Left colon (tissue), 1 donor: ENCODE measurements around the gene BLID.

DNA sequence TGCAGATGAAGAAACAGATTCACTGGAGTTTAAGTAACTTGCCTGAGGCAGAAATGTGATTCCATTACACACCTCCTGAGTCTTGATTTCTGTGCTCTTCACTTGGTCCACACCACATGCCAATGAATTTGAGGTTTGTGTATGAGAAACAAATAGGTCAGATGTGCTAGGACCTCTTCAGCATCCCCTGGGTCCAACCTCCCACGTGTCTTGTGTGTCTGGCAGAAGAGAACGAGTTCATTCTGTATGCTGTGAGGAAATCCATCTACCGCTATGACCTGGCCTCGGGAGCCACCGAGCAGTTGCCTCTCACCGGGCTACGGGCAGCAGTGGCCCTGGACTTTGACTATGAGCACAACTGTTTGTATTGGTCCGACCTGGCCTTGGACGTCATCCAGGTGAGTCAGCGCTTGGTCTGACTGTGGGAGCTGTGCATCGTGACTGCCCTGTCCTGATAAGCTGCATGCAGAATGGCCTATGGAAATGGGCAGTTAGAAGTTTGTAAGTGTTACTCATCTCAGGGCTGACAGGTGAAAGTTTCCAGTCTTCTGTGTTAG lies 101.7 kb downstream of the SORL1 start:
- PRO-cap, result unidirectional peak, minus-strand start at position 275 of the sequence

DNA sequence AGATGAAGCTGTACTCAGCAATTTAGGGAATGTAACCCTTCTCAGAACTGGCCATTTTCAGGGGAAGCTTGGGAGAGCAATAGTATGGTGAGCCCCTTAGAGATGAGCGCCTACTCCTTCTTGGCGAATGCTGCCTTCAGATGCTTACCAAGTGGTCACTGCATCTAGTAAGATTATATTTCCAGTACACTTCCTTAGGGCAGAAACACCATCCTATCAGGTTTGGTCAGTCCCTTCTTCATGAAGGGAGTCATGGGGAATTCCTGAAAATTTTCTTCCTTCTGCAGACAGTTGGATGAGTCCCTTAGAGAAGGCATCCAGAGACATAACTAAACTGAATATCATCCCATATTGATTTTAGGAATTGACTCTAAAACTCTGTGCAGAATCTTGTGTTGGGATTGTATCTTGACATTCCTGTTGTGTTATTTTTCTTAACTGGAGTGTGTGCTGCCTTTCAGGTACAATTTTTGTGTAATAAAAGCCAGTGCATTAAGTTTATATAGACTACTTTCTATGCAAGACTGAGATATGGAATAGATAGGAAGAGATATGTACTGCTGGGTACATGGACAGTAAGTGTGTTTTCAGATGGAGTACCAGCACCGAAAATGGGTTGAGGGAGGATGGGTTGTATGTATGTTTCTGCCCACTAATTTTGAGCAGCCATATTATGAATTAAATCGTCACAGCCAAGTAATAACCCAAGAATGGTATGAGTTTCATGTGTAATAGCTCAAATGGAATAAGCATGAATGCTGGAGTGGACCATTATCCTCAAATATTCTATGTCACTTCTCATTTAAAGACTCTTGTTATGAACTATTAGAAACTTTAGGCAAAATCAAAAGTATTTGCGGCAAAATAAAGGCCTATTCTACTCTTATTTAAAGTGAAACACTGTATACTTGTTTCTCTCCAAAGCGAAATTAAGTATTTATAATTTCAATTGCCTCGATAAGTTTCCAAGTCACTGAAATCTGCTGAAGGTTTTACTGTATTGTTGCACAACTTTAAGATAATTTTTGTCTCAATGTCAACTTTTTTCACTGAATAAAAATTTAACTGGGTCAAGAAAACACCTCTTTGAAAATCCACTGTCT lies 180.8 kb downstream of the SORL1 start:
- PRO-cap, result no peak

DNA sequence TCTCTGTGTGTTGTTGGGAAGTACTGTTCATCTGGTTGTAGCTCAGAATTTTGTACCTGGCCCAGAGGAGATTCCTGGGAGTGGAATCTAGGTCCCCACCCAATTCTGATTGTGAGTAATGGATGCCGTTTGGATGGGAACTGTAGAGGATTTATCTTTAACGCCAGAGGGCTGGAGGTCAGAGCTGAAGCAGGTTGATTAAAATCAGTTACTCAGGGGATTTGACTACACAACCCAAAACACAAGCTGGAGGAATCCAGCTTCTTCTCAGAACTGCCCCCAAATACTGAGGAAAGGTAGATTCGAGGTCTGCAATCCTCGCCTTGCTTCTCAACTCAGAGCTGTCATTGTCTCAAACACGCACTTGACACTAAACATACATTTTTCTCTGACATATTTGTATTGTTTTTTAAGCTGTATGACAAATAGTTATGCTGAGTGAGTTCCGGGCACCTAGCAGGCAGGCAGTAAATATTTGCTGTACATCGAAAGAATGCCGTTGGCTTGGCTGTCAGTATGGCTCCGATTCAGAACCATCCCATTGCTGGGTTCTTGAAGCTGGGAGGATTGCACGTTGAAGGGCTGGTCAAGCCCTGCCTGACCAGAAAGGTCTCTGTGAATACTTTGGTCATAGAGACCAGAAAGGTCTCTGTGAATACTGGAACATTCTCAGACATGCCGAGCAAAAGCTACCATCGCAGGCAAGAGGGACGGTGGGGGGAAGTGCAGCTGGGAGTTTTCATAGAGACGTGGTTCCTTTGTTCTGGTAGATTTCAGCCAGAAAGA lies 202.6 kb downstream of the SORL1 start:
- PRO-cap, result no peak

DNA sequence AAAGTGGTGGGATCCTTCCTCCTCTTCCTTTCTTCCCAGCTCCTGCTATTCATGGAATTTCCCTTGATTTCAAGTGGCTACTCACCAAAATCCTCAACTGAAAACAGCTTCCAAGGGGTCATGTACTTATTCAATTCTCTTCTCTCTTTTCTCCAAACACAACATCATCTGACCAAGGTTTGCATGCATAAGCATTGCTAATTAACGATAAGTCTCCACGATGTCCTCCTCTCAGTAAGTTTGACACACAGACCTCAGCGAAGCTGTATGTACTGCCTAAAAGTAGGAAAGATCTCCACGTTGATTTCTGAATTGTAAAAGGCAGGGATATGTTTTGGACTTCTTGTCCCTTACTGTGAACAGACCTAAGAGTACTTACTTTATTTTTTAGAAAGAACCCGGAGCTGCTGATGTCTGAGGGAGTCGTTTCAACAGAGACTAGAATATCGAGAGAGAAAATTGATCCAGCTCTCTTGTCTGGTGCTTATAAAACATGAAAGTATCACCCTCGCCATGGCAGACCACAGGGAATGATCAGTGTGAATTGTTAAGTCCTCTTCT lies at the start of gene BLID:
TSS of gene BLID (minus strand) at position 168 of the 561 bp plus-strand sequence.
- PRO-cap, result no peak

GRCh38 chr11:122146481-122146742 lies 30.4 kb upstream of the BLID start:
- PRO-cap, result no peak

GRCh38 chr11:122152072-122152432 lies 36.0 kb upstream of the BLID start:
- PRO-cap, result no peak

DNA sequence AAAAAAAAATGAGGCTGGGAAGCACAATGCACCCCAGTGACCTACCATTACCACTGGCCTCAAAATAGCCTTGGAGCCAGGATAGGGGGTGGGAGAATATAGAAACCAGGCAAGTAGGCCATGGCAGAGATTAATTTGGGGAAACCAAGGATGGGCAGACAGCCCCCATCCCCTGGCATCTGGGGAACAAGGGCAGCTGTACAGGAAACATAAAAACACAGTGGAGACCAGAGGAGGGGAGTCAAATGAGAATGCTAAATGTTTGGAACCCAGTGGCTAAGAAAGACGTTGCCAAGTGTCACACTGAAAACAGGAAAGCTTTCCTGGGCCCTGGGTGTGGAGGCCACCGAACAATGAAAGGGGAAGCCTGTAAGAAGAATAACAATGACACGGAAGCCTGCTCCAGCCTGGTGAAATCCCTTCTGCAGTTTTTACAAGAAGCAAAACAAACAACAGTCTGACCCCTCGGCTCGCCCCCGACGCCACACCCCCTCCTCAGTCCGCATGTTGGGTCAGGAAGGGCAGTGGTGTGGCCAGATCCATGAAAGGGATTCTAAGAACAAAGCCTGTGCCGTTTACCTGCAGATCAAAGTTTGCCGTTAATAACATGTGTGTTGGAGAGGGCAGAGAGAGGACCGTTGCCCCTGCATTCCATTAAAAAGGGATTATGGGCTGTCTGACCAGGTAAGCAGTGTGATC lies 113.5 kb upstream of the BLID start:
- PRO-cap, result no peak

DNA sequence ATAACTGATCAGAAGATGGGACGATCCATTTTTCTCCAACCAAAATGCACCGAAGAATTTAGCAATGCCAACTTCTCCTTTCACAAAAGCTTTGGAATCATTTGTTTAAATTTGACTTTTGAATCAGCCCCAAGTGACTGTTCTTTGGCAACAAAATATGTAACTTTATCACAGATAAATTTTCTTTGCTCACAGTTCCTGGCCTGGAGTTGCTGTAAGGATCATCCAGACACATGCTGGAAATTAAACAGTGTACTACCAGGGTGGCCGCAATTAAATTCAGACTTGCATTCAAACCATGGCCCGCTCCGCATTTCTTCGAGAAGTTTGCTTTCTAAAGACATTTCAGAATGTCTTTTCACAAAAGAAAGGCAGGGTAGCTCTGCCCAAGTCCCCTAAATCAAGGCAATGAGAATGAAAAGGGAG lies 189.4 kb upstream of the BLID start:
- PRO-cap, result no peak

GRCh38 chr11:122440842-122441175 lies 214.7 kb upstream of the UBASH3B start:
- PRO-cap, result no peak

DNA sequence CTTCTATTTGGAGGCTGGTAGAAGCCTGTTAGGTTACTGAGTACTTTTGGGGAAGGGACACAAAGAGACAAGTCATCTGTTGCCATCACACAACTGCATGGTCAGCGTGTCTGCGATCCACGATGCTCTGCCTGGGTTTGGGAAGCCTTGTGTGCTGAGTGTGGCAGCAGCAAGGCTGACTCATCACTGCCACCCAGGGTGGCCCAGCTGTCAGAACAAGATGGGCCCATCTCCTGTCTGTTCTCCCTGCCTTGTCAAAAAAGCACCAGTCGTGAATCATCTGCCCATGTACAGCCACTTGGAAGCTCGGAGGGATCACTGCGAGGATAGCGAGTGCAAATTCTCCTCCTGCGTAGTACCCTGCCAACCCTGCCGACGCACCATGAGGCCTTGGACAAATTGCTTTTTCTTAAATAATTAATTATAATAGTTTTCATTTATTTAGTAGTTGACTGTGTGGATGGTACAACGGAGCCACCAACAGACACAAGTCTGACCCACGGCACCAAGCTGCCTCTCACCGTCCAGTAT lies 26.3 kb downstream of the UBASH3B start:
- PRO-cap, result no peak

GRCh38 chr11:122852089-122852463 lies 13.8 kb downstream of the CRTAM start:
- PRO-cap, result no peak

- PRO-cap, result no peak
Measured at GRCh38 chr11:122864224-122864820, 18.2 kb upstream of the JHY start.

DNA sequence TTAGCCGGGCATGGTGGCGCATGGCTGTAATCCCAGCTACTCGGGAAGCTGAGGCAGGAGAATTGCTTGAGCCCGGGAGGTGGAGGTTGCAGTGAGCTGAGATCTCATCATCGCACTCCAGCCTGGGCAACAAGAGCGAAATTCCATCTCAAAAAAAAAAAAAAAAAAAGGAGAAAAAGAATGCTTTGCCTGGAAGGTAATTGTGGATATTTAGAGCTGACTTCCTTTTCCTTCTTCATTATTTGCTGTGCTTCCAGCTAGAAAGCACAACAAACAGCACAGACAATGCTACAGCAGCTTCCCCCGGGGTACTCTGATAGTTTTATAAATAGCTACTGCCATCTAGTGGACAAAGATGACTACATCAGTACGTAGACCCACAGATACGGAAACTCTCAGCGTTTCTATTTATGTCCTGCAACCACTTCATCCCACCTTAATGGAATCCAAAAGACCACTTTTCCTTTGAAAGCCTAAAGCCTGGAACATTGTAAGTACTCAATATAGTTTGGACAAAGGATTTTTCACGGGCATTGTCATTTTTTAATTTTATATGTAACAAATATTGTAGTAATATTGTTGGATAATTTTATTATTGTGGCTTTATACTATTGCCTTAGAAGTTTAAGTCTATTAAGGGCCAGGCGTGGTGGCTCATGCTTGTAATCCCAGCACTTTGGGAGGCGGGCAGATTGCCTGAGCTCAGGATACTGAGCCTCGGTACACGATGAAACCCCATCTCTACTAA lies 7.6 kb downstream of the HSPA8 start:
- PRO-cap, result no peak

- PRO-cap, result no peak
Measured at GRCh38 chr11:123261407-123261986, 66.4 kb upstream of the CLMP start.

DNA sequence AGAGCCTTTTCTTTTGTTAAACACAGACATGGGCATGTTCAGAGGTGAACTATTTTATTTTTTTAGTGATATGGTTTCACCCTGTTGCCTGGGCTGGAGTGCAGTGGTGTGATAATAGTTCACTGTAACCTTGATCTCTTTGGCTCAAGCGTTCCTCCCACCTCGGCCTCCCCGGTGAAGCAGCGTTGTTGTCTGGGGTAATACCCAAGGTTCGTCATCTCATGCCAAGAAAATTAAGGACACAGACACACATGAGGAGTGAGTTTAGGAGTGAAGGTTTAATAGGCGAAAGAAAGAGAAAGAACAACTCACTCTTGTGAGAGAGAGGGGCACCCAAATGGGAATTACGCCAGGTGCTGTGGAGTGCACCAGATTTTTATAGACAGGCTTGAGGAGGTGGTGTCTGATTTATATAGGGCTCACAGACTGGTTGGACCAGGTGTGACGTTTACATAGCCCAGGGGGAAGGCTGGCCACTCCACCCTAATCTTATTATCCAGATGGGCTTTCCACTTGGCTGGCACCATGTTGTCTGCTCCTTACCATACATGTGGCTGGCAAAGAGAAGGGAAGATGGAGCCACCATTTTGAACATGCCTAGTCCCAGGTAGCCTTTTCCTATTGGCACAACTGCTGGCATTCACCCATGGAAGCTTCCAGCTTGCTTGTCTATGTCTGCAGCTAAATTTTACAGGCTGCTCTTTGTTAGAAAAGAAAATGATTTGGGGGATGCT lies 42.4 kb downstream of the GRAMD1B start:
- PRO-cap, result no peak

DNA sequence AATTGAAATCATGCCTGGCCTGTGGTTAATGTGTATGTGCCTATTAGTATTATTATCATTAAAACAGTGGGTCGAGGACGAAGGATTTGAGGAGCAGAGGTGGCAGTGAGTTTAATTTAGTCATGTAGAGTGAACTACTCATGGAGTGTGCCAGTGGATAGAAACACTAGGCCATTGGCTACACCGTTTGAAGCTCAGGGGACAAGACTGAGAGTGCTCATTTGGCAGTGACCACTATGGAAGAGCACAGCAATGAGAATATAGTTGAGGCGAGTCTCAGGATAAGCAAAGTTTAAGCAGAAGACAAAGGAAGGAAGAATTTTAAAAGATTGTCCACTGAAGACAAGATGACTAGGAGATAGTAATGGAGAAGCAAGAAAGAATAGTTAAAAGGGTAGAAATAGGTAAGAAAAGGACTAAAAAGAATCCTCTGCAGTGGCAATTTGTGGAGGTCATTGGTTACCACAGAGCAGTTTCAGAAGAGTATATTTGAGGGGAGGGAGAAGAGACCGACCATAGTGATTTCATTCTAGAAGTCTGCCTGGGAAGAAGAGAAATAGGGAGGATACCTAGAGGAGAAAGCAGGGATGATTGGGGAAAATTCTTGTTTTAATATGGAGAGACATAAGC lies 59.2 kb downstream of the GRAMD1B start:
- PRO-cap, result no peak

DNA sequence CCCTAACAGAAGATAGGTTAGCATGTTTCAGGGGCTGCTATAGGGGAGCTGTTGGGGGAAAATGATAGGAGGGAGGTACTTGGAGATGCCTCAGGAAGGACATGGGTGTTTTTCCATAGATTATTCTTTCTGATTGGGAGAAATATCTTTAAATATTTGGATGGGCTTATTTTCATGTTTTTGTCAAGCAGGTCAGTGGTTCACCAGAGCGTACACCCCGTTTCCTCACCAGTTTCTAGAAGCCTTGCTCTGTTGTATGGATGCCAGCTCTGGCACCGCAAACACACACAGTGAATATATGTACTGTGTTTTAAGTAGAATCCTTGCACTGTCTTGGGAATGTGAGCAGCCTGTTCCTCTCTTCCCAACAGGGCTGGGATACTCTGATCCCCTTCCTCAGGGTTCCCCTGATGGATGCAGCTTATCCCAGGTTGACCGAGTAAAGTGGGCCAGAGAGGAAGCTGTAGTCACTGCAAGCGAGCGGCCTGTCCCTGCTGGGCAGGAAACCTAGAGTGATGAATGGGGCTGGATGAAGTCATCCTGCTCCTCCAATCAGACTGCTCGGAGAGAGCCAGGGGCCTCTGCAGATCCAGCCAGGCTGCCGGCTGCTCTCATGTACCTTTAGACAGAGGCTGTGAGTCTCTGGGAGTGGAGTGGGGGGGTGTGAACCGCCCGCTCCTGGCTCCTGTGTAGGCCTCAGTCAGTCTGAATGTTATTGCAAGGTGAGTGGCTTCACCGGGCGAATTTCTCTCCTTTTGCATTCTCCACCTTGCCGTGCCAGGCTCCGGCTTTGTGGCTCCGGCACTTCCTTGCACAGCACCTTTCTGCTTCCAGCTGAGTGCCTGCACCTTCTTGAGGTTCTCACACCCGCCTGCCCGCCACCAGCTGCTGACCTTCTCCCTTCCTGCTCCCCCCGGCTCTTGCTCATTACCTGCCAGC lies 79.5 kb downstream of the GRAMD1B start:
- PRO-cap, result no peak

DNA sequence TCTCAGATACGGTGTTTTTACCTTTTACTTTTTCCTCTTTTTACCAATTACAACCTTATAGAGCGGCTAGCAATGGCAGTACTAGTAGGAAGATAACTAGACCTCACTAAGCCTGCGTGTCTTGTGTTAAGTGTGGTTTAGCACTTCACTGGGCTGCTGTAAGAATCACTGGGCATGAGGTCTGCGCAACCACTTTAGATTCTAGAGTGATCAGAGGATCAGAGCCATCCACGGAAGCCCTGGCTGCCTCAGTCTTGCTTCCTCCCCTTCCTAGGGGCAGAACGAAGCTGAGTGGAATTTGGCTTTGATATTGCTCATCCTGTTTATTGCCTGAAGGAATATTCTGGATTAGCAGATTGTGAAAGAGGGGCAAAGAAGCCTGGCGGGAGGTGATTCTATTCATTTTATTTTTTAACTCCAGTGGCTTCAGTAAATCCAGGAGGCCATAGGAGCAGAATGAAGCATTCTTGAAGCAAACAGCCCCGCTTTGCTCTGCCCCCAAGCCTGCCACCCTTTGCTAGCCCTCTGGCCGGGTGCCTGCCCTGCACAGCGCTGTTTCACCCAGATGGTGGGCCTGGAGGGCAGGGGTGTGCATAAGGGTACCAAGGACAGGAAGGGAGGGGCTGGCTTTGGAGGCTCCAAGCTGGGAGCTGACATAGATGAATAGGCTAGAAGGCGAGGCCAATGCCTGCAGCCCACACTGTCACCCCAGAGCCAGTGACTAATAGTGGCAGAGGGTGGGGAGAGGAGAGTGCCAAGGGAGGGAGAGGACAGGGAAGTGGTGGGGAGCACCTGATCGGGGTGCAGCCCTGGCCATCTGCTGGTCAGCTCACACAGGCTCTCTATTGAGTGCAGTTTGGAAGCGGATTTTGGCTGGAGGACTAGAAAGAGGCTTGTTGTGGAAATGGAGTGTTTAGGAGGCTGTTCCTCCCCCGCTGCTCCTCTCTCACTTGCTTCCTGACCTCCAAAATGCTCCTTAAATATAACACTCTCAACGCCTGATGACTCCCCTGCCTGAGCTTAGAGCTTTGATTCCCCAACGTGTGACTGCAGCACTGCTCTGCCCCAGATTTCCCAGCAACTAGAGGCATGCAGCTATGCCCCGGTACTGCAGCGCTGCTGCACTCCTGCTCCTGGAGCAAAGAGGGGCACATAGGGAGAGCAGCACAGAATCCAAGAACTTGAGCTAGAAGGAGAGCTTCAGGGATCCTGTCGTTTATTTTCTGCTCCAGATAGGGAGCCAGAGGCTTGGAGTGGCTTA lies 88.9 kb downstream of the GRAMD1B start:
- PRO-cap, result no peak

GRCh38 chr11:123559136-123559793 lies 95.2 kb downstream of the SCN3B start:
- PRO-cap, result no peak

DNA sequence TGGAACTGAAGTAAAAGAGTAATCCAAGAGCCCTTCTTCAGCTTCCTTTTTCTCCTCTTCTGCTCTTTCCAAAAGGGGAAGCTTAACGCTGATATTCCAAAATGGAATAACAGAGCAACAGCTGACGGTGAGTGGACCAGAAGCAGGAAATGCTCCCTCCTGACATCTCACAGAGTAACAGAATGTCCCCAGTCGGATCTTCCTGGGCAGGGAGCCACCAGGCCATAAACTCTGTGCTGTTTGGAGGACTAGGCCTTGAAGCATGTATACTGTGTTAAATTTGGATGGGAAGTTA lies 920 bp upstream of the SCN3B start:
- PRO-cap, result no peak